Measurements from ENCODE around the genes MTURN, ITPRID1 and LSM5.

- PRO-cap, 10 experiments, result no peak in any of the 10 experiments
Measured at GRCh38 chr7:29968749-29969611, 20.6 kb downstream of the SCRN1 start.

DNA sequence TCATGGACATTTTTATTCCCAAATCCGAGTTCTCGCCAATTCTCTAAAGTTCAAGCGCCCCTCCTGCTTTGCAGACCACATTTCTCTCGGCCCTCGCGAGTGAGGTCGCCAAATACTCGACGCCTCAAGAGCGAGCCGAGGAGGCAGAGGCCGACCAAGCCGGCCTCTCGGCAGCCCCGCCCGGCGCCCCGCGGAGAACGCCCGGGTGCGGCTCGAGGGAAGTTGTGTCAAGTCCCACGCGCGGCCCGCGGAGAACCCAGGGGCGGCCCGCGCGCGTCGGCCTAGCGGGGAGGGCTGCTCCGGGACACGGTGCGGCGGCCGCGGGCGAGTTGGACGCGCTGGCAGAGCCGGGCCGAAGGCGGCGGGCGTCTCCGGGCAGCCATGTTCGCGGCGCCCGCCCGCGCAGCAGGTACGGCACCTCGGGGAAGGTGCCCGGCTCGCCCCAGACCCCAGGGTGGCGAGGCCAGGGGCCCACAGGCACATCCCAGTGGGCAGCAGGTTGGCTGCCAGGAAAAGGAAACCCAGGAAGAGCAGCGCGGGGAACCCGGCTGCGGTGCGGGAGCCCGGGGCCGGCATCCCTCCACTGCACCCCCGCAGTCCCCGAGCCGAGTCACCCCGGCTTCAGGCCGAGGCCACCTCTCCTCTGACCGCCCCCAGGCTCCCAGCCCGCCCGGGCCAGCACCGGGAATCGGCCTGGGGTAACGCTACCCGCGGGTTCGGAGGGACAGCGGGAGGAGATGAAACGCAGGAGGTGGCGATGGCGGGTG is 602 bp downstream of the SCRN1 start:
- PRO-cap, 10 experiments, result peak in 5 of 10 experiments; most common plus-strand start position 193 of the sequence (in 5); most common minus-strand start position 169 of the sequence (in 1)

- PRO-cap, 10 experiments, result peak in 10 of 10 experiments; most common plus-strand start chr7:30134991 (in 8); most common minus-strand start chr7:30134871 (in 2)
Measured at GRCh38 chr7:30134702-30135627, at the start of gene MTURN. TSS of gene MTURN (plus strand) at chr7:30134986.

DNA sequence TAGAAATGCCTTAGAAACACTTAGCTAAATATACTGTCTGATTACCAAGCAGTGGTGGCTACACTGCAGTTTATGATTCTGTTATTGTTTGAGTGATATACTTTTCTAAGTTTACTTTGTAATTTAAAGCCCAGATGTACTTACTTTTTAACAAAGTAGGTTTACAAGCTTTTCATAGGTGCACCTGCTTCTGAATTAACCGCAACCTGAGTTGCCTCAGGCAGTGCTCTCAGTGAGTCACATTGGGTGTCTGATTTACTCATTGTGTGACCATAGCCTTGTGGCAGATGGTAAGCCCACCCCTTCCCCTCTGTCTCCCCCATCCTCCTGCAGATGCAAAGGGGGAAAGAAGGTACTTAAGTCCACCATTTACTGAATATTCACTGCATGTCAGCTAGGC is 9.0 kb downstream of the MTURN start:
- PRO-cap, 10 experiments, result peak in 1 of 10 experiments; most common minus-strand start position 72 of the sequence (in 1)

DNA sequence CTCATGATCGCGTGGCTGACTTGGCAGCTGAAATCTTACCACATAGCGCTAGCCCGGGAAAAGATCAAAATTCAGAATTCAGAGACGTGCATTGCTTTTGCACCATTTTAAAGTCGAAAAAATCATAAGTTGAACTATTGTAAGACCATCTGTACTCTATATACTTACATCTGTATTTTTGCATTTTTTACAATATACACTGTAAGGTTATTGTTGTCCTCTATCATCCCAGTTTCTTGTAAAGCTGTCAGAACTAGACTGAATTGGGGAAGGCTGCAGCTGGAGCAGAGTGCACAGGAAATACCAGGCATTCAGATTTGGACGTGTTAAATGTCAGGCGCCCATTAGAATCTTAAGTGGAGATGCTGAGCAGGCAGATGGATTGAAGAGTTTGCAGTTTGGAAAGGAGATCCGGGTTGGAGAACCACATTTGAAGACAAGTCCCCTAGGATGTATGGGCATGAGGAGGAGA is 40.3 kb downstream of the MTURN start:
- PRO-cap, 10 experiments, result no peak in any of the 10 experiments

- PRO-cap, 10 experiments, result peak in 1 of 10 experiments; most common plus-strand start chr7:30285593 (in 1)
Measured at GRCh38 chr7:30285475-30285735, 1.0 kb downstream of the ZNRF2 start.

- PRO-cap, 10 experiments, result peak in 1 of 10 experiments; most common minus-strand start chr7:30290407 (in 1)
Measured at GRCh38 chr7:30290189-30290872, 5.9 kb downstream of the ZNRF2 start.

DNA sequence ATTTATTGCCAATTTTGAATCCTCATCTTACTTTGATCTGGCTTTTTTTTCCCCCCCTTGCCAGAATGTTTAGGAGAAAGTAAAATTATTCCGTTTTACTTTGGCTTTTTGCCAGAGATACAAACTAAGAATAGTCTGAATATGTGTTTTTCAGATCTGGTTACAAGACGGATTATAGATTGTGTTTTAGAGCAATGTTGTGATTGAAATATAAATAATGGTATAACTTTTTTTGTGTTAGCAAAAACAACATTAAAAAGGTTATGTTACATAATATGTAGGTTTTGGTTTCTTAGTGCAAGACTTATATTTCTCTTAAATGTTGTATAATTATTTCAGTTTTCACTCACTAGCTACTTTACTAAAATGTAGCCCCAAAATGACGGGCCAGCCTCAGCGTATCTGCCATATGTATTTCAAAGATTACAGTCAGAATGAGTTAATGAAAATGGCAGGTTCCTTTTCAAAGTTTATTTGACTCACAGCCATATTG is 84.5 kb downstream of the ZNRF2 start:
- PRO-cap, 10 experiments, result no peak in any of the 10 experiments

GRCh38 chr7:30688537-30689208 is 6.4 kb upstream of the CRHR2 start:
- PRO-cap, 10 experiments, result no peak in any of the 10 experiments

- PRO-cap, 10 experiments, result no peak in any of the 10 experiments
Measured at GRCh38 chr7:30877388-30877852, 34.2 kb upstream of the AQP1 start.

- PRO-cap, 10 experiments, result peak in 1 of 10 experiments; most common plus-strand start chr7:30897566 (in 1); most common minus-strand start chr7:30897443 (in 1)
Measured at GRCh38 chr7:30897193-30897989, 14.3 kb upstream of the AQP1 start.

DNA sequence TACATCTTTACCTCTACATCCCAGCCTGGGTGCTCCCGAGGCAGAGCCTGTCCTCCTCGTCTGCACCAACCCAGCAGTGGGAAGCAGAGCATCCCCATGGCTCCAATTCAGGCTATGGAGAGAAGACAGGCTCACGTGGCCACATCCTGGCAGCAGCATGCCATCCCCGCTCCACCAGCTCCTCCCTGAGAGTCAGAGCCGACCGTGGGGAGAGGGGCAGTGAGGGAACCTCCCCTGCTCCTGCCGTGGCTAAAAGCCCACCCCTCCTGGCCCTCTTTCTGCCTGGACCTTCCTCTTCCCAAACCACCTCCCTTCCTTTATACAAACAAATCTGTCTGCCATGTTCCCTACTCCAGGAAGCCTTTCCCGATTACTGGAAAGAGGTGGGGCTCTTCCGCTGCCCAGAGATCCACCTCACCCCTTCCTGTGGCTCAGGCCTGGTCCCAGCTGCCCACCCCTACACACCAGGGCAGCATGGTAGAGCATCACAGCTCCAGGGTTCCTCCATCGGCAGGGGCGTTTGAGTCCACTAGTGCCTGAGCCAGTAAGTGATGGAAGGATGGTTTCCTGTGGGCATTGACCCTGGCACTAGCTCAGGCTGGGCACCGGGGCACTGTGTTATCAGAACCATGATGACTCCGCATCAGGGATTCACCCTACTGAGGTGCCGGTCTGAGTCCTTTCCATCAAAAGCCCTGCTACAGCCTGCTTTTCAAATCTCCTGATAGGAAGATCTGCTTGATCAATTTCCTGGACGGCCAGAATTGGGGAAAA is 10.7 kb upstream of the AQP1 start:
- PRO-cap, 10 experiments, result no peak in any of the 10 experiments

DNA sequence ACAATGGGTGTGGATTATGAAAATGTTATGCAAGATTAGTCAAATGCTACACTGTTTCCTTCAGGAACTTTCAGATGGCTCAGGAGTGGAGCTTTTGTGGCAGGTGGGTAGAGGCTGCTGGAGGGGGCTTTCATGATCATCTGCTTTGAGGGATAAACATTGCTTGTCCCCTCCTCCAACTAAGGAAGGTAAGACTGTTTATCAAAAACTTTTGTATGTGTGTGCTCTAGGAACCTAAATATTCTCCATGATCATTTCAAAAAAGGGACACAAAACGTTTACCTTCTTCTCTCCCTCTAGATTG is at the start of gene ITPRID1:
Gene ITPRID1, plus strand, starts transcription at position 73 of the 304 bp plus-strand sequence.
- PRO-cap, 10 experiments, result no peak in any of the 10 experiments

- PRO-cap, 10 experiments, result no peak in any of the 10 experiments
Measured at GRCh38 chr7:32070062-32070340, 206 bp downstream of the PDE1C start.

- PRO-cap, 10 experiments, result no peak in any of the 10 experiments
Measured at GRCh38 chr7:32154778-32155346, 84.7 kb upstream of the PDE1C start.

GRCh38 chr7:32283608-32284172 is 206.5 kb downstream of the LSM5 start:
- PRO-cap, 10 experiments, result no peak in any of the 10 experiments

DNA sequence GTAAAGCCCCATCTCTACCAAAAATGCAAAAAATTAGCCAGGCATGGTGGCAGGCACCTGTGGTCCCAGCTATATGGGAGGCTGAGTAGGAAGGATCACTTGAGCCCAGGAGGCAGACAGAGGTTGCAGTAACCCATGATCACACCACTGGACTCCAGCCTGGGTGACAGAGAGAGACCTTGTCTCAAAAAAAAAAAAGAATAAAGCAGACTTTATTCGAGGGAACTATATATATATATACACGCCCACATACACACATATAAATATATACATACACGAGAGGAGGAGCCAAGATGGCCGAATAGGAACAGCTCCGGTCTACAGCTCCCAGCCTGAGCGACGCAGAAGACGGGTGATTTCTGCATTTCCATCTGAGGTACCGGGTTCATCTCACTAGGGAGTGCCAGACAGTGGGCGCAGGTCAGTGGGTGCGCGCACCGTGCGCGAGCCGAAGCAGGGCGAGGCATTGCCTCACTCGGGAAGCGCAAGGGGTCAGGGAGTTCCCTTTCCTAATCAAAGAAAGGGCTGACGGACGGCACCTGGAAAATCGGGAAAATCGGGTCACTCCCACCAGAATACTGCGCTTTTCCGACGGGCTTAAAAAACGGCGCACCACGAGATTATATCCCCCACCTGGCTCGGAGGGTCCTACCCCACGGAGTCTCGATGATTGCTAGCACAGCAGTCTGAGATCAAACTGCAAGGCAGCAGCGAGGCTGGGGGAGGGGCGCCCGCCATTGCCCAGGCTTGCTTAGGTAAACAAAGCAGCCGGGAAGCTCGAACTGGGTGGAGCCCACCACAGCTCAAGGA is 25.7 kb downstream of the LSM5 start:
- PRO-cap, 10 experiments, result no peak in any of the 10 experiments

GRCh38 chr7:32489849-32490850 is at the start of gene LSM5:
TSS of gene LSM5 (minus strand) at chr7:32490380.
- PRO-cap, 10 experiments, result peak in 9 of 10 experiments; most common plus-strand start chr7:32490479 (in 3); most common minus-strand start chr7:32490380 (in 9)

DNA sequence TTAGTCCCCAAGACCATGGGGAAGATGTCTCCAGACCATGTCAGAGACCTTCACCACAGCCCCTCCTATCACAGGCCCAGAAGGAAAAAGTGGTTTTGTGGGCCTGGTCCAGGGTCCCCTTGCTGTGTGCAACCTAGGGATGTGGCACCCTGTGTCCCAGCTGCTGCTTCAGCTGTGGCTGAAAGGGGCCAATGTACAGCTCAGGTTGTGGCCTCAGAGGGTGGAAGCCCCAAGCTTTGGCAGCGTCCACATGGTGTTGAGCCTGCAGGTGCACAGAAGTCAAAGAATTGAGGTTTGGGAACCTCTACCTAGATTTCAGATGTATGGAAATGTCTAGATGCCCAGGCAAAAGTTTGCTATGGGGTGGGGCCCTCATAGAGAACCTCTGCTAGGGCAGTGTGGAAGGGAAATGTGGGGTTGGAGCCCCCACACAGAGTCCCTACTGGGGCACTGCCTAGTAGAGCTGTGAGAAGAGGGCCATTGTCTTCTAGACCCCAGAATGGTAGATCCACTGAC is 26.5 kb downstream of the AVL9 start:
- PRO-cap, 10 experiments, result no peak in any of the 10 experiments

DNA sequence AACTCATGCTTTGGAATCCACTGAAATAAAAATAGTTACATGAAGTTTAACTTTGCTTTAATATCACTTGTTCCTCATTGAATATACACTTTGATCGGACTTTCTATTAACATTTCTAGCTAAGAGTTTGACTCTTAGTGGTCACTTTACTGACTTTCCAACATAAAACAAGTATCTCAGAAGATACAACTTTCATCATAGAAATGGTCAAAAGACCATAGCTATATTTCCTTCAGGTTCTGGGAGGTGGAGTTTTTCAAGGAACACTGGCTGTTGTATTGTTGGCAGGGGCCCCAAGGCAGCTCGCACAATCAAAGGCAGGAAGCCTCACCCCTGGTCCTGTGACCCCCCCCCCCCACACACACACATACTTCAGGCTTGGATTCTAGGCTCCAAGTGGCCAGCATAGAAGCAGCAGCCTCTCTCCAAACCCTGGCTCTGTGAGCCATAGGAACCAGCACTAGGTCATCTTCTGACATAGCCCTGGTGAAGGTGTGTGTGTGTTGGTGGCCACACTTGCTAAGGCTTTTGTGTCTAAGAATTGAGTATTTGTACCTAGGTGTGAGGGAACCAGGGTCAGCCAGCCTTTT is 90.9 kb downstream of the AVL9 start:
- PRO-cap, 10 experiments, result no peak in any of the 10 experiments